SJCRH30 (cell line): ENCODE measurements around the gene CCDC88A.

- RAMPAGE, long total RNA: no peak
Observed at GRCh38 chr2:54589239-54589983, 133.3 kb downstream of the SPTBN1 start.

DNA sequence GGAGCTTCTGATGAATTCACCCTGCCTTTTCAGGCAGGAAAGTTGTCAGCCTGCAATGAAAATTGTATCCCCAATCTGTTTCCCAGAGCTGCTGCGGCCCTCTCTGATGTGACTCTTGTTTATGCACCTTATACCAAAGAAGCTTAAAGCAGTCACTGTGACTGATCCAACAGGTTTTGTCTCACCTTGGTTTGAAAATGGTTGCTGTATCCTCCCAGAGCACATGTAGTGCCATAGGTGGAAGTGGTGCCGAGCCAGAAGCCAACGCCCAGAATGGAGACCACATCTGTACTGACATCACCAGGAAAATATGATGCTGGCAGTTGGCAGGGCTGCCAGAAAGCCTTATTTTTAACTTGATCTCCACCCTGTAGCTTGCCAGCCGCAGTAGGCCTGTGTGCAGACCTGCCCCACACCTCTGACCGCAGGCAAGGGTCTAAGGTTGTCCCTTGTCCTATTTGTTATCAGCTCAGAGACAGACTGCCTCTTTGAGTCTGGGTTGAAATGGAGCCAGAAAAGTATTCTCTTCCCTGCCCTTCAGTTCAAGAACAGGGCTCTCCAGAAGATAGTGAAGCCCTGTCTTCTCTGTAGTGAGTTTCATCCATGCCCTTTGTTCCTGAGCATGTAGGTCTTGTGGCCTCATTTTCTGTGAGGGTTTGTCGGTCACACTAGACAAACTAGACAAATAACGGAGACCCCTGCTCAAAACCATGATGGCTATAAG is 123.5 kb upstream of the EML6 start:
- RAMPAGE, long total RNA: no peak

DNA sequence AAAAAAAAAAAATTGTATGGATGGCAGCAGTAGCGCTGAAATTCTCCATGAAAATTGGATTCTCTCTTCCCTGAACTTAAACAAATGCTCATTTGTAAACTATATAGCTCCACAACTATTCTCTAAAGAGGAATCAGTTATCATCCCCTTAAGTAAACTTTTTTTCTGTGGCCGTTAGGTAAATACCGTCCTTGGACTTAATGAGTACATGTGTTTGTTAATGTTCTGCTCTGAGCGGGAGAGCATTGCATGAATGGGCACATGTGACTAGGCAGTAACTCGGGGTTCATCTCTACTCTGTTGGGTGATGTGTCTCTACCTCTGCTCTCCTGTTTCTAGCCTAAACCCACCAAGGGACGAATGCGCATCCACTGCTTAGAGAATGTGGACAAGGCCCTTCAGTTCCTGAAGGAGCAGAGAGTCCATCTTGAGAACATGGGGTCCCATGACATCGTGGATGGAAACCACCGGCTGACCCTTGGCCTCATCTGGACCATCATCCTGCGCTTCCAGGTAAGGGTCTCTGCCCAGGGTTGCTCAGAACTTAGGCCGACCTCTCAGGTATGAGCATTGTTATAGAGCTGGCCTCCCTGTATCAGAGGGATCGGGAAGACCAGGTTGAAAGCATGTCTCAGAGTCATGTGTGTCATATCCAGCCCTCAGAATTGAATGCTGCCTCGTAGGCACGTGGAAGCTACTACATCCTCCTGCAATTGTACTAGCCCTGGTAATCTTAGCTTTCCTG is 111.5 kb upstream of the EML6 start:
- RAMPAGE, long total RNA: no peak

- RAMPAGE, long total RNA: no peak
Observed at GRCh38 chr2:54641855-54642546, 81.5 kb upstream of the EML6 start.

DNA sequence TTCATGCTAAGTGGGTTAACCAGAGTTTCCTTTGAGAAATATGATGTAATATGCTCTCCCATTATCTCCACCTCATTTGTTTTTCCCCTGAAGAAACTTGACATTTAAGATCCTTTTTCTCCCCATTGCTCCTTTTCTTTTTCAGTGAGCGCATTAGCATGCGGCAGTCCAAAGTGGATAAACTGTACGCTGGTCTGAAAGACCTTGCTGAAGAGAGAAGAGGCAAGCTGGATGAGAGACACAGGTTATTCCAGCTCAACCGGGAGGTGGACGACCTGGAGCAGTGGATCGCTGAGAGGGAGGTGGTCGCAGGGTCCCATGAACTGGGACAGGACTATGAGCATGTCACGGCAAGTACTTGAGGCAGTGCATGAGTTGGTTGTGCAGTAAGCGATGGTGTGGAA is 74.6 kb upstream of the EML6 start:
- RAMPAGE, long total RNA: no peak

DNA sequence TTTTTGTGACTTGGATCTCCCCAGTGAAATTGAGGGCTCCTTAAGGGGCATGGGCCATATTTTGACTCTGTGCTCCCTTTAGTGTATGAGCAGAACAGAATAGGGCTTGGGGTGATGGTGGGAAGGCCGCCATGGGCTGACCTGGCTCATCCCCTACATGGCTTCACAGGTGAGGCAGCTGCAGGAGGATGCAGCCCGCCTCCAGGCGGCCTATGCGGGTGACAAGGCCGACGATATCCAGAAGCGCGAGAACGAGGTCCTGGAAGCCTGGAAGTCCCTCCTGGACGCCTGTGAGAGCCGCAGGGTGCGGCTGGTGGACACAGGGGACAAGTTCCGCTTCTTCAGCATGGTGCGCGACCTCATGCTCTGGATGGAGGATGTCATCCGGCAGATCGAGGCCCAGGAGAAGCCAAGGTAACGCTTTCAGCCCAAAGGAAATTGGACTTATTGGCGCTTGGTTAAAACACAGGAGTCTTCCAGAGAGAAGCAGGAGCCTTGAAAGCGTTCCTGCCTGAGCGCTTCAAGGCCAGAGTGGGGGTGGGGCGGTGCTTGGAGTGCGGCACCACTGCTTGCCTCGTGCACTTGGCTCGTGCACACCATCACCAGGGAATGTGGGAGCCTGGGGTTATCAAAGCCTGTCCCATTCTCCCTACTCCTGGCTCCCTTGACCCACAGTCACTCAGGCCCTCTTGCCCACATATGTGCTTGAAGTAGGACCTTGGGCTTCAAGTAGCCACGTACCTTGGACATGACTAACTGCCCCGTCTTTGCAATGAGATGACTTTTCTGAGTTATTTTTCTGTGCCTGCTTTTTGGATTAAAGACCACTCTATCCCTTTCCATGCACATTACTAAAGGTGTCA is 69.8 kb upstream of the EML6 start:
- RAMPAGE, long total RNA: no peak

DNA sequence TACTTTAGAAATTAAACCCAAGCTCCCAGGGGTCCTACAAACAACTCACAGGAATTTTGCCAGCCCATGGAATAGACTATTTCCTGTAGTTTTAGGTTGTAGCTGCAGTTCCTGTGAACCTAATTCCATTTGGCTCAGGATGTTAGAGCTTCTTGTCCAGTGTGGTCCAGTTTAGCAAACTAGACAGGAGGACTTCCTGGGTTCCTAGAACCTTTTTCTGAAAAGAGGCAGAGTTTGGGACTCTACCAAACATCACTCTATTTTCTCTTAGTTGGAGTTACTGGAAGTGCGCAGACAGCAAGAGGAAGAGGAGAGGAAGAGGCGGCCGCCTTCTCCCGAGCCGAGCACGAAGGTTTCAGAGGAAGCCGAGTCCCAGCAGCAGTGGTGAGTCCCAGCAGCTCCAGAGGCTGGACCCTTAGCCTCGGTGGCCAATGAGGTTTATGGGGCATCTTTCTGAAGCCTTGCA is 64.5 kb upstream of the EML6 start:
- RAMPAGE, long total RNA: no peak

GRCh38 chr2:54880002-54880399 is 156.5 kb downstream of the EML6 start:
- RAMPAGE, long total RNA: no peak

DNA sequence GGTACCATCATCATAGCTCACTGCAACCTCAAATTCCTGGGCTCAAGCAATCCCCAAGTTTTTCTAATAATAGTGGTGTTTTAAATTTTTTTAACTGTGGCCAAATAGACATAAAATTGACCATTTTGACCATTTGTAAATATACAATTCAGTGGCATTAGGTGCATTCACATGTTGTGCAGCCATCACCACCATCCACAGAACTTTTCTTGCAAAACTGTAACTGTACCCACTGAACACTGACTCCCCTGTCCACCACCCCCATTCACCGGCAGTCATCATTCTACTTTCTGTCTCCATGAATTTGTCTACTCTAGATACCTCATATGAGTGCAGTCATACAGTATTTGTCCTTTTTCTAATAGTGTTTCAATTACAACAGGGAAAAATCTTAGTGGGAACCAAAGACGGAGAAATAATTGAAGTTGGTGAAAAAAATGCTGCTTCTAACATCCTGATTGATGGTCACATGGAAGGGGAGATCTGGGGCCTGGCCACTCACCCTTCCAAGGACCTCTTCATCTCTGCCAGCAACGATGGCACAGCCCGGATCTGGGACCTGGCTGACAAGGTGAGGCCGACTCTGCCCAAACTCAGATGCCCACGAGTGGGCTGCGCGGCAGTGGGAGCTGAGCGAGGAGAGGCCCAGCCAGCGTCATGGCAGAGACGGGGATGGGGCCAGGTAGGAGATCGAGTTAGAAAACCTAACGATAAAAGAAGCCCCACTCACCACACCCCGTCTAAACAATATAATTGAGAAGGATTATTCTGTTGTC is 87.9 kb downstream of the RTN4 start:
- RAMPAGE, long total RNA: no peak

GRCh38 chr2:54972173-54973387 is 77.7 kb downstream of the RTN4 start:
- RAMPAGE, long total RNA: no peak

- RAMPAGE, long total RNA: no peak
Observed at GRCh38 chr2:55013105-55013770, 37.0 kb downstream of the RTN4 start.

DNA sequence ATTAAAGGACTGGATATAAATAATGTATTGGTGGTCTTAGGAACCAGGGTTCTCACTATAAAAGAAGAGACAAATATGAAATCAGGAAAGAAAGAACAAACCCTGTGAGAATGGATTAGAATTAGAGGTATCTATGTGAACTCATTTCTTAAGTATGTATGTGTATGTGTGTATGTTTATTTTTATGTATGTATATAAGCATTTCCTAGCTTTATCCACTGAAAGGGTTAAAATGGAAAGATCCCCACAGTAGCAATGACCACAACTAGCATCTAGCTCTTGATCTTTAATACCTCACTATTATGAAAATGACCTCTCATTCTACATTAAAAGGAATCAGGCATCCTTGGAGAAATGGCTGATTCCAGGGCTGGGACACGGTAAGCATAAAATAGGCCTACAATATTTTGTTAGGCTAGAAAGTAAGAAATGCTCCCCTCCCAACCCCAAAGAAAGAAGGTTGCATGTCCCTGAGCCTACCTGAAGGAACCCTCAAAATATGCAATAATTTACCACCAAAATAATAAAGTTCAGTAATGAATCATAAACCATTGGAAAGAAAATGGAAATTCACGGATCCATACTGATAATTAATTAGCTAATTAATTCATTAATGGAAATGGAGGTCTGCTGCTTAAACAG is 31.5 kb downstream of the RTN4 start:
- RAMPAGE, long total RNA: no peak

DNA sequence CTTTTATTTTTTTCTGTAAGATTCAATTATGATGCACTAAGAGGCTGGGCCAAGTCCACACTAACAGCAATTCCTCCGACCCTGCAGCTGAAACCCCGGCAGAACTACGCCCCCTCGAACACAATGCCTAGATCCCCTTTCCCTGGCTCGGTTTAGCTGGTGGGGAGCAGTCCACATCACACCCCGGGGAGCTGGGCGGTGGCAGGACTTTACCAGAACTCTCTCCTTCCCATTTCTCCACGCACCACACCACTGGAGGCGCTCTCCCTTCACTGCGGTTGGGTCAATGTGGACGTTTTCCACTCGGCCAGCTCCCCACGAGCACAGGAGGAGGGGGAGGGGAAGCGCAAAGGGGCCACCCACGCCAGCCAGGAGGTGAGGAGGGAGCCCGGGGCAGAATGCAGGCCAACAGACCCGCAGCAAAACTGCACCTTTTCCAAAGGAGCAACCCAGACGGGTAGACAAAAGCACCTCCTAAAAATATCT is 1.3 kb downstream of the RTN4 start:
- RAMPAGE, long total RNA: no peak

DNA sequence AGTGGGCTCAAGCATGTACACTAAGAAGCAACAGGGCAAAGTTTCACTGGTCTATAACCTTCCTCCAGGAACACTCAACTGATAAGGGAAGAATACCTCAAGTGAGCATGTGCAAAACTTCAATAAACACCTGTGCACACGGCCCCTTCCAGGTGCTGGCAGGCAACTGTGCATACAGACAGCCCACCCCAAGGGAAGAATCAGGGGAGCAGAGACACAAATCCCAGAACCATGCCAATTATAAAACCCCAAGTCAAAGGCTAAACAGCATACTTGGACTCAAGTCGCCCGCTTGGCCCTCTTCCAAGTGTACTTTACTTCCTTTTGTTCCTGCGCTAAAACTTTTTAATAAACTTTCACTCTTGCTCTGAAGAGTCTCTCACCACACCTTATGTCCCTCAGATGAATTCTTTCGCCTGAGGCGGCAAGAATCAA is 85.9 kb upstream of the RTN4 start:
- RAMPAGE, long total RNA: no peak

DNA sequence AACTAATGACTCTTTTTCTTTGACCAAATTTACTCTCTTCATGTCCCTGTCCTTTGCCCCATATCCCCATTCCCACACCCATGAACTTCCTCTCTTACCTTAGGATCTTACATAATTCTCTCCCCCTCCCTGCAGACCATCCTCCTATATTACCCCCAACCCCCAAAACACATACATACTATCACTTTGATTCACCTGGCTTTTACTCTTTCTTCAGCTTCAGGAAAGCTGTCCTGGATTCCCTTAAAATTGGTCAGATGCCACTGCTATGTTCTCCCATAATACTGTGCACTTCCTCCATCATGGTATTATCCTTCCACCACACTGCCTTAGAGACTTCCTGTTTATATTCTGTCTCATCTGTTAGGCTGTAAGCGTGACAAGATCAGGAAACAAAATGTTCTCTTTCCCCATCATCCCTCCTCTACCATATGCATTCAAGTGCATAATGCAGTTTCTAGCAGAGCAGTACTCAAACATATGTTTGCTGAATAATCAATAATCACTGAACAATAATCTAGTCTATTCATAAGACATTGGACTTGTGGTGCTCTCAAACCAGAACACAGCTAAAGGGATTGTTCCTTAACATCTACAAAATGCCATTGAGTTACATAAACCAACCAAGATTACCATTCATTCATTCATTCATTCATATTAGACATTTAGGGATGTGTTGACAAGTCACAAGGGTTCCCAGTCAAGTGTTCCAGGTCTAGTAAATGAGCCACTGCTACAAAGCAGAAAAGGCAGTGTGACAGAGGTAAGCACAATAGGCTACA is 4.1 kb downstream of the CLHC1 start:
- RAMPAGE, long total RNA: no peak

- RAMPAGE, long total RNA: no peak
Observed at GRCh38 chr2:55279997-55280642, 11.1 kb upstream of the MTIF2 start.

DNA sequence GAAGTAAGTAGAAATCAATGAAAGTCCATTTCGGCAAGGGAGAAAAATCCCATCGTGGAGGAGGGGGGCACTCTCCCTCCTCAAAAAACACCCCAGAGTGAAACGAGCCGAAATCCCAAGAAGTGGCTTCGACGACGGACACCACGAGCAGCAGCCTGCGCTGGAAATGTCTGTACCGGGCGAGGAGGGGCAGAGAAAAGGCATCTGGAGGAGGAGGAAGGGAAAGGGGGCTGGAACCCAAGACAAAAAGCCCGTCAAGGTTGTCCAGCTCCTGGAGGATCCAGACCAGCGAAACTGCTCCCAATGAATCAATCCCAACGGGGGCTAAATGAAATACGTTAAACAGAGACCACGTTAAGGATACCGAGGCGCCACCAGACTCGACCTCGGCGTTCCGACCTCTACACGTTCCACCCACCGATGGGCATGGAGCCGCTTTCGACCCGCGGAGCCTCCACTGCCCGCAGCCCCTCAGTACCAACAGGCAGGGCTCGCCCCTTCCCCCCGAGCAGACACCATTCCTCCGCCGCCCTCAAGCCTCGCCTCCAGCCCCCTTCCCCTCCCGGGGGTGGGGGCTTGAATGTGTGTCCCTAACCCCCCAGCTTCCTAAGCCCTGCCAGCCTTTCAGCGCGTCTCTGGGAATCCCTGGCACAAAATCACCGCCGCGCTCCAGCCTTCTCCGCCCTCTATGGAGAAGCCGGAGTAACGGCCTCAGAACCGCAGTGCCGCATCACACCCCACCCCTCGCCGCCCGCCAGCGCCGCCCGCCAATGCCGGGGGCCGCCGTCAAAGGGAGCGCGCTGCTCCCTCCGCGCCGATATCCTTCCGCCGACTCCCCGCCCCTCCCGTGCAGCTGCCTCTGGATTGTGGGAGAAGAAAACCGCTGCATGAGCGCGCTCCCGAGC is at the start of gene CCDC88A:
TSS of gene CCDC88A (minus strand) at position 707 of the 905 bp plus-strand sequence.
- RAMPAGE, long total RNA: no peak

GRCh38 chr2:55562440-55562639 is 42.8 kb downstream of the CFAP36 start:
- RAMPAGE, long total RNA: no peak

- RAMPAGE, long total RNA: no peak
Observed at GRCh38 chr2:56255030-56255740, 71.4 kb downstream of the CCDC85A start.

DNA sequence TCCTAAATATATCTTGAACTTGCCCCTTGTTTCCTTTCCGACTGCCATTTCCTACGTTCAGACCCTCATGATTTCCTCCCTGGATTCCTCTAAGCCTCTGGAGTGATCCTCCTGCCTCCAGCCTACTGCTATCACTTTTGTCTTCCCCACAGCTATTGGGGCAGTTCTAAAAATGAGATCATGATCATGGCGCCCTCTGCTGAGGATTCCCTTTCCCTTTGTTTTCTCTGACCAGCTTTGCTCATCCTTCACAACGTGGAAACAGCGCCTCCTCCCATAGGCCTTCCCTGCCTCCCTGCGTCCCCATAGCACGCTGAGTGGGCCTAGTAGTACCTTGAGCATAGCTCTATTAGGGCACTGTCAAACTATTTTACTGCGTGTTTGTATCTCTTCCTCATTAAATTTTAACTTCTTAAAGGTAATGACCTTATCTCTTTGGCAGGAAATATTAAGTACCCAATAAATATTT is 206.9 kb upstream of the FANCL start:
- RAMPAGE, long total RNA: no peak